Duodenum (tissue), 1 donor: ENCODE measurements around the genes LECT2 and TGFBI.

- PRO-cap, result no peak
Measured at GRCh38 chr5:134113871-134114123, 684 bp upstream of the TCF7 start.

GRCh38 chr5:134129207-134129938 lies 14.9 kb downstream of the TCF7 start:
- PRO-cap, result no peak

- PRO-cap, result no peak
Measured at GRCh38 chr5:134148454-134148928, 28.3 kb downstream of the SKP1 start.

DNA sequence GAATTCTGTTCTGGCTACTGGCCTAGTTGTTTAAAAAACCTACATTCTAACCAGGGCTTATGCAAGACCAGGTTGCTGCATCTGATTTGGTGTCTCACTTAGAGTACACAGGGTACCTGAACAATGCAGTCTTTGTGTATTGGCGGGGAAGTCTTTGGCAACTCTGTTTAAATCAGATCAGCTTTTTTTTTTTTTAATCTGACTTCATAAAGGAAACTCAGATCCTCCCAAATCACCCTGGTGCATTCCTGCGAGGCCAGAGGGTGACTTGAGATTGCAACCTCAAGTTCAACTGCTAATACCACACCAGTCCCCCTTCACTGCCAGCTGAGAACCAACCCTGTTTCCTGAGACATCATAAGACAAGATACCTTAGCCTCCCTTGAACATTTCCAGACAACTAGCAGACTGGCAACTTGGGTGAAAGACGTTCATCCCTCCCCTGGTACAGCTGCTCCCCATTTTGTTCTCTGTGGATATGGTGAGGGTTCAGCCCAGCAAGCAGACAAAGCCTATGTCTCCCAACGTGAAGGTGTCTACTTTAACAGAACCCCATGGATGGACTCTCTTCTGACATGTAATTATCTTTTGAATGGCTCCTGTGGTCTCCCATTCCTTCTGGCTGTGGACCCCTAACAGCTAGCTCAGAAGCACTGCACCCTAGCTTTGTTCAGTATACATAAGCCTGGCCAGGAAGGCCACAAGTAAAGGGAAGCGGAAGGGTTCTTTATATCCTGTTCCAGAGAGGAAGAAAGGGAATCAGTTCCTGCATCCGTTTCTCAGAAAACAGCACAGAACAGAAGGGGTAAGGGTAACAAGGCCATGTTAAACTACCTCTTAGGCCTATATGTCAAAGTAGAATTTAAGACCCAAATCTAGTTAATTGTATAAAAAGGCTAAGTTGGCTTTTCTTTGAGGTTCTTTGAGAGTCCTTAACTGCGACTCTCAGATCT lies 26.8 kb downstream of the SKP1 start:
- PRO-cap, result no peak

DNA sequence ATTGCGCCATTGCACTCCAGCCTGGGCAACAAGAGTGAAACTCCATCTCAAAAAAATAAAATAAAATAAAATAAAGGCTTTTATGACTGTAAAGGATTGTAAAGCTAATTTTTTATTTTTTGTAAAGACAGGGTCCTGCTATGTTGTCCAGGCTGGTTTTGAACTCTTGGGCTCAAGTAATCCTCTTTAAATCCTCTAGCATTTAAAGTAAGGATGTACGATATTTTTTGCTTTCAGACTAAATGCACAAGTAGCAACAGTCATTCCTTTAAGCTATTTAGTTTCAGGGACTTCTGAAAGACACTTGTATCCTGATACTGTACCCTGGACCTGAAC lies 6.7 kb downstream of the SKP1 start:
- PRO-cap, result no peak

DNA sequence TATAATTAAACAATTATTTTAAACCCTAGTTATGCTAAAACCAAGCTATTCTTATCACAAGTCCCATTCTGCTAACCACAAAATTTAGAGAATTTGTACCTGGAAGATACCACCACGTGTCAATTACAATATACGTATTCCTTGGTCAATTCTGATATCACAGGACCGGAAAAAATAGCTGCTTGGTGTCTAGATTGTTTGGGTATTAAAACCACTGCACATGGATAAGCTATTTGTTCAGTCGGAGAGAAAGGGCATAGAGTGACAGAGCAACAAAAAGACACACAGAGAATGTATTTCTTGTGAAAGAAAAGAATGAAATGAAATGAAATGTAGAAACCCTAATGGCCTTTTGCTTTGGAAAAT lies 19.0 kb upstream of the SKP1 start:
- PRO-cap, result no peak

- PRO-cap, result no peak
Measured at GRCh38 chr5:134376459-134376961, 5.1 kb downstream of the UBE2B start.

DNA sequence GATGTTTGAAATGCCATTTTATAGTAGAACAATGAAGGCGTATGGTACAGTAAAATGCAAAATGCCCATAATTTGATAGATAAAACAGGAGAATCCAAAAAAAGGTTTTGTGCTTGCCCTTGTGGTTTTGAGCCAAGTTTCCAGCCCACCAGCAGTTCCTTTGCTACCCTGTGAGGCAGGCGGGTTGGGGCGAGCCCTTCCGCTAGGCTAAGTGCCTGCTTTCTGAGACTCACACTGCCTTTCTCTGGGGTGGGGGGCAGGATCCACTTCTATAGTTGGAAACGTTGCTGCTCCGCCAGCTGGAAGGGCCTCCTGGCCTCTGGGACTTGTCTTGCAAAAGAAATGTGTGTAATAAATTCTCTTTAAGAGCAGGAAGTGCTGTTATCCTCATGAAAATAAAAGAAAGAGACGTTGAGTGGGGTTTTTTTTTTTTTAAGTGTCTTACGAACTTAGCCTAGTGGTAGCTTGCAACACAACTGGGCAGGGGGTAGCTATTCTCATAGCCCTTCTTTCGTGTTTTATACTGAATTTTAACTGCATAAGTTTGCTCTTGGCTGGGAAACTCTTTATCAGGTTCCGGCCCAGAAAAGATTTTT lies 19.6 kb downstream of the JADE2 start:
- PRO-cap, result no peak

DNA sequence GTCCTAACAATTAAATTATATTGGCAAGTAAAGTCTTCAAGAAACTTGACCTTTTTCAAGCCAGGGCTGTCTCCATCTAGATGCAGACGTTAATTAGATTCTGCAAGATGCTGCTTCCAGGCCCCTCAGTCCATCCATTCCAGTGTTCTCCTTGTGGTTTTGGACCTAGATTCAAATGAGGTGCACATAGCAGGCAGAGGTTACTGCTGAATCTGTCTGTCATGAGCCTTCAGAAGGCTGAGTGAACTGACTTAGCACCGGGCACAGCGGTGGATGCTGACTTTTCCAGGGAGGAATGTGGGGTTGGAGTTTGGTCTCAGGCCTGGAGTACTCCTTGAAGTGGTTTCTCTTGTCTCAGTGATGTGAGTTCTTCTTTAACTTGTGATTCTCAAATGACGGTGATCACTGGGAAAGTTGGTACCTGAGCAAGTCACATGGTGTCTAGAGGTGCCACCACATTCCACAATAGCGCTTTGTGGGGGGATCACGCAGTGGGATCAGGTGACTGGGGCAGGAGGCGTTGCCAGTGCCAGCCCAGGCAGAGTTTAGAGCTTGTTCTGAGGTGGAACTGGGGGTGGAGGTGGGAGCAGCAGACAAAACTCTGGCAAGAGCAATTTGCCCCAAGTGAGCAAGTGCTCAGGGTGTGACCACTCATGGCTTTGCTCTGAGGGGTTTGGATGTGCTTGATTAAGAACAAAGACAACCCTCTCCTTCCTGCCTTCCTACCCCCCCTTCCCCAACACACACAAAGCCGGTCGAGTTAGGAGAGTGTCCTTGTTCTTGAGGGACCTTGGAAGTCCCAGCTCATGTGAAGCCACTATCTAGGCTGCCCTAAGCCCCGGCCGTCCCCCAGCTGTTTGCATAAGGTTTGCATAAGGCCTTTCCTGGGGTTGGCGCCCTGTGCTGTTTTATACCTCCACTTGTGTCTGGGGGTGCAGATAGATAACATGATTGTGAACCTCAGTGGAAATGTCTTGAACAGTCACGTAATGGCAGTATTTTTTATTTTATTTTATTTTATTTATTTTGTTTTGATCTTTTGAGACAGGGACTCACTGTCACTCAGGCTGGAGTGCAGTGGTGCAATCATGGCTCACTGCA lies 25.1 kb downstream of the JADE2 start:
- PRO-cap, result no peak

DNA sequence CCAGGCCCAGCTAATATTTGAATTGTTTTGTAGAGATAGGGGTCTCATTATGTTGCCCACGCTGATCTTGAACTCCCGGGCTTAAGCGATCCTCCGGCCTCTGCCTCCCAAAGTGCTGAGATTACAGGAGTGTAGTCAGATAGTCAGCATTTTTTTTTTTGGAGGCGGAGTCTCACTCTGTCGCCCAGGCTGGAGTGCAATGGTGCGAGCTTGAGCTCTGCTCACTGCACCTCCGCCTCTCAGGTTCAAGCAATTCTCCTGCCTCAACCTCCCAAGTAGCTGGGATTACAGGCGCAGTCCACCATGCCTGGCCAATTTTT lies 1.6 kb upstream of the SAR1B start:
- PRO-cap, result unidirectional peak, minus-strand start at position 114 of the sequence

GRCh38 chr5:134750756-134751540 lies 7.6 kb upstream of the DDX46 start:
- PRO-cap, result no peak

- PRO-cap, result no peak
Measured at GRCh38 chr5:134780717-134781405, 22.3 kb downstream of the DDX46 start.

GRCh38 chr5:135030138-135031147 lies 3.6 kb downstream of the PITX1 start:
- PRO-cap, result no peak

DNA sequence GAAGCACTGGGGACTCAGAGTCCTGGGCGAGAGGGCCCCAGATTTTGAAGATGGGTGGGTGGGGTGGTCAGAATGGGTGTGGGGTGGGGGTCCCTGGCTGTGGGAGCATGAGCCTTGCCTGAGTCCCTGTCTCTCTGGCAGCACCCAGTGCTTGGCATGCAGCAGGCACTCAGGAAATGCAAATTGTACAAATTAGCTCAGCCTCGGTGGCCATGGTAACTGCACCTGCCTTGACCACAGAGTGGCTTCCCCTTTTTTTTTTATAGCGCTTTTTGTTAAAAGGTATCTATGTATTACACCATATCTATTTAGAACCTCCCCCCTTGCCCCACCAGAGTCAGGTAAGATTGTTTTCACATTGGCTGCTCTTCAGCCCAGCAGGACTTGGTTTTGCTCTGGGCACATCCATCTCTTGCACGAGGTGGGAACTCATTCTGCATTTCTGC lies 19.3 kb upstream of the PITX1 start:
- PRO-cap, result no peak

GRCh38 chr5:135372548-135373543 lies 26.2 kb downstream of the MACROH2A1 start:
- PRO-cap, result no peak

DNA sequence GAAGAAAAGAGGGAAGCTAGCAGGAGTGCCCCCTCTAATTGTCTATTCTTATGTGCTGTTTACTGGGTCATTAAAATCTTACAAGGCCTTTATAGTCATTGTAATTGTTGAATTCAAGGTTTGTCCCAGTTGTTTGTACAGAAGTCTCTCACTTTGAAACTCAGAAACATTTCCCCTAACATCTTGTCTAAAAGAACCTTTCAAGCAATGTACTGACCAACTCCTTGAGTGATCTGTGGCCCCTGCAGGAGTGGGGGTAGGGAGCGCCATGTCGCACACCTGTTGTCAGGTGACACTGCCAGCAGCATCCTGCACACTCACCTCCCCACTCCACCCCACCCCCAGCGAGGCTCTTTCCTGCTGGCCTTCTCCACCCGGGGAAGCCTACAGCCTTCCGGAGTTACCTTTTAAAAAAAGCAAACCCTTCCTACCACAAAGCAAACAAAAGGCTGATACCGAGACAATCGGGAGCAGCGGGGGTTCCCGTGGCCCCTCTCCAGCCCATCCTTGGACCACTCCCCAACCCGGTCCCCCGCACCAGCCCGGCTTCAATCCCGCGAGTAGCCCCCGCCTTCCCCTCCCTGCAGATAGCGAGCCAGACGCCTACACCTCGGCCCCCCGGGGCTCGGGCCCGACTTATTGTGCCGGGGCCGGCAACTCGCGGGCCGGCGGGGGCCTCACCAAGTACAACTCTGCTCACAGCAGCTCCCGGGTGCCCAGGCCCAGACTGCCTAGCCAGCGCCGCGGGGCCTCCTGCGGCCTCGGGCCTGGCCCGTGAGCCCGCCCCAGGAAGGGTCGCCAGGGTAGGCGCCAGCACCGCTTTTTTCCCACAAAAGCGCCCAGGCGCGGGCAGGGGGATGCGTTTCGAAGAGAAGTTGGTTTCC lies 838 bp downstream of the MACROH2A1 start:
- PRO-cap, result unidirectional peak, plus-strand start at position 347 of the sequence

DNA sequence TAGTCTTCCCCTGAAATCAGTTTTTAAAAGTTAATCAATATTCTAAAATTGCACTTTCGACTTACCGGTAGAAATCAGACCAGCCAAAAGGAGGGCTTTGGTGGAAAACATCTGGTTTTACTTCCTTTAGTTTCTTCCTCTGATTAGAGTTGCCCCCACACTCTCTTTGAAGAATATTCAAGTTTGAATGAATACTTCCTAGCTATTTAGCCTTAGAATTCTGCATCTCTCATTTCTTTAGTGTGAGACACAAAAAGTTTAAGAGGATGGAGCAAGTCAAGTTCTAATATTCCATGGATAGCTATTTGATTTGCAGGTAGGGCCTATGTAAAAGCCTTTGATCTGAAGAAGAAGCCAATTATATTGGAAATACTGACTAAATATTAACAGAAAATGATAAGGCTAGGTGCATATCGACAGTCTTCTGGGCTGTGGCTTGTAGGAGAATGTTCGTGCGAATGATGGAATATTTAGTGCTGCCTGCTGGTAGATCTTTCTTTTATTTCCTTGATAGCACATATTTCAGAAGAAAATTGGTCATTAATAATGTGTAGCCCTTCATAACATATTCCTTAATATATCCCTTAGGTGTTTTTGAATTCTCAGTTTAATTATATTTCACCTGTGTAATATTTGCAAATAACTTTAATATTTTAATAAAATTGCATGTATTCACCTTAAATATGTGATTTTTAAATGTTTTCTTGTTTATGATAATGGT lies at the start of gene LECT2:
LECT2 (minus strand) TSS at position 261 of the 721 bp plus-strand sequence.
- PRO-cap, result no peak

GRCh38 chr5:136028678-136029872 lies at the start of gene TGFBI:
TSS of gene TGFBI (plus strand) at chr5:136028988.
- PRO-cap, result unidirectional peak, plus-strand start at chr5:136028991

GRCh38 chr5:136042699-136043384 lies 14.1 kb downstream of the TGFBI start:
- PRO-cap, result no peak

DNA sequence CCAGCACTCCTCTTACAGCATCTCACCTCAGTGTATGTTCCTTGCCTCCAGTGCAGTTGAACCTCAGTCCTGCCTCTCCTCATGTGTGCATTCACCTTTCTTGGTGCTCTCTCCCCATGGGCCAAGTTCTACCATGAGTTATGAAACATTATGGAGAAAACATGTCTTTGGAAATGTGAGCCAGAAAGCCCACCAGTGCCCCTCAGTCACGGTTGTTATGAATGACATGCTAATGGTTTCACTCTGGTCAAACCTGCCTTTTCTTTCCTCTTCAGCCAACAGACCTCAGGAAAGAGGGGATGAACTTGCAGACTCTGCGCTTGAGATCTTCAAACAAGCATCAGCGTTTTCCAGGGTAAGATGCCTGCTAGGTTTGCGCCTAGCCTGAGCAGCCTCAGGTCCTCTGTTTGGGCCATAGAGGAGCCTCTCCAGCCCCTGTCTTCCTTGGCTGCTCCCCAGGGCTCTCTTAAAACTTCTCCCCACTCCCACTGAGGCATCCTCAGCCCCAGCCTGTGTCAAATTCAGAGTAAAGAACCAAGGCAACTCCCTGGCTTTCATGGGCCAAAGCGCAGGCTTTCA lies 32.5 kb downstream of the TGFBI start:
- PRO-cap, result no peak